Endothelial cell (in vitro differentiated cells): Measurements from ENCODE around the genes PRSS54, CNOT1 and GOT2.

DNA sequence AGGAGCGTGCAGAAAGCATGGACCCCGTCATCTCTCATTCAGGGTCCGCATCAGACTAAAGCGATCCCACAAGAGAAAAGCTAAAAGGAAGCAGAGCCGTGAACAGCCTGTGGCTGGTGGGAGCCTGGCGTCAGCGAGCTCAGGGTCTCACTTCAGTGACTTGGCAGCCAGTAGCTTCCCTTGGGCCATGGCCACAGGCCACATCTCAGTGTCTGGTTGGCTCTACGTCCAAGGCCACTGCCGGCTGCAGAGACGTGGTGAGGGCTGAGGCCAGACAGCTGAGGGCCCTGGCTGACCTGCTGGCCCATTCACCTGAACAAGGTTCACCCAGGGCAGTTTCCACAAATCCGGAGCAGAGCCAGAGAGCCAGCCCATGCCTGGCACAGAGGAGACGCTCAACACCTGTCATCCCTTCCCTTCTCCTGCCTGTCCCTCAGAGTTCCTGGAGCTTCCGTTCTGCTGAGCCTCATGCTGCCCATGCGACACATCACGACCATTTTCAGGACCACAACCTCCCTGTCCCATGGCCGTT lies 24.9 kb upstream of the KIFC3 start:
- PRO-cap = no peak

DNA sequence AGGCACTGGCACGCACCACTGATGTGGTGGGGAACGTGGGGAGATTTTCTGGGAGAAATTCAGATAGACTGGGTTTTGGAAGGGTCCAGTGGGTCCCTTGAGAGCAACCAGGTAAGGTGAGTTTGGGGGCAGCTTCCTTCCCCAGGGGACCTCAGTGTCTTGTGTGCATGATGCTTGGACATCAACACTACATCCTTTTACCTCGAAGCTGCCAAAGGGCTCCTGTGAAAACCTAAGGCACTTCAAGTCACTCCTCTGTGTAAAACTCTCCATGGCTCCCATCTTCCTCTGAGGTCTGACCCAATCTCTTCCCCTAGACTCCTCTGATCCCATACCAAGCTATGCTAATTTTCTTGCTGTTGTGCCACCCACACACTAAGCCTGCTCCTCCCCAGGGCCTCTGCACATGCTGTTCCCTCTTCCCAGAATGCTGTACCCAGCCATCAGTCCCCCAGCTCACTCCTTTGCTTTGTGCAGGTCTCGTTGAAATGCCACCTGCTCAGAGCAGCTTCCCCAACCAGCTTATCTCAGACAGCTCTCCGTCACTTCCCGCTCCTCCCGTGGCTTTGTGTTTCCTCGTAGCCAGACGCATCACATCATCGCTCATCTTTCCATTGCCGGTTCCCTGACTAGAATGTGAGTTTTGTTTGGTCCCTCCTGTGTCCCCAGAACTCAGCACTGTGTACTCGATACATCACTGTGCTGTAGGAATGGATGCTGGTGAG lies 78.4 kb downstream of the CNGB1 start:
- PRO-cap = no peak

GRCh38 chr16:57935908-57936269 lies 35.0 kb downstream of the CNGB1 start:
- PRO-cap = no peak

- PRO-cap = bidirectional peak, plus-strand start at chr16:58026912, minus-strand start at chr16:58026764
Measured at GRCh38 chr16:58026820-58027256, 1.3 kb downstream of the MMP15 start.

GRCh38 chr16:58047538-58048044 lies 22.0 kb downstream of the MMP15 start:
- PRO-cap = bidirectional peak, plus-strand start at chr16:58047807, minus-strand start at chr16:58047699

DNA sequence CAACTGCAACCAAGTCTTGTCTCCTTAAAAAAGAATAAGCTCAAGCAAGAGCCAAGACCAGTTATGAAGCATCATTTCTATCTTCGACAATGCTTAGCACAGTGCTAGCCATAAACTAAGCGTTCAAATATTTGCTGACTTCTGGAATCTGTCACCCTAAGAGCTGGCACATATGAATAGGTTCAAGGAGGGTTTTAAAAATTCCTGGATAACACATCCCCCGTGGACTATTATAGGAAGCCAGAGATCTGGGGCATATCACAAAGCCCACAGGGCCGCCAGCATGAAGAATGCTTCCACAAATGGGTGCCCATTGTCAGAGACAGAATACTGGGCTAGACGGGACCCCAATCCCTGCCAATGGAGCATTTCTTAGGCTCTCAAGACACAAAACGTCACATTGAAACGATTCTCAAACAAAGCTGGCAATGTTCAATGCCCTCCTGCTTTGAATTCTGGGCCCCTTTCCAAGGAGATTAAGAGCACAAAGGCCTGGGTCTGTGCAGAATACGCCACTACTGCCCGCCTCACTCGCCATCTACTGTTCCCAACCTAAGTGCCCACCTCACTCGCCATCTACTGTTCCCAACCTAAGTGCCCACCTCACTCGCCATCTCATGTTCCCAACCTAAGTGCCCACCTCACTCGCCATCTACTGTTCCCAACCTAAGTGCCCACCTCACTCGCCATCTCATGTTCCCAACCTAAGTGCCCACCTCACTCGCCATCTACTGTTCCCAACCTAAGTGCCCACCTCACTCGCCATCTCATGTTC lies 9.8 kb downstream of the CFAP20 start:
- PRO-cap = no peak

- PRO-cap = no peak
Measured at GRCh38 chr16:58160404-58161650, 31.6 kb upstream of the CFAP20 start.

GRCh38 chr16:58294924-58295630 lies at the start of gene PRSS54:
Gene PRSS54 (minus strand): TSS chr16:58295025.
- PRO-cap = no peak

DNA sequence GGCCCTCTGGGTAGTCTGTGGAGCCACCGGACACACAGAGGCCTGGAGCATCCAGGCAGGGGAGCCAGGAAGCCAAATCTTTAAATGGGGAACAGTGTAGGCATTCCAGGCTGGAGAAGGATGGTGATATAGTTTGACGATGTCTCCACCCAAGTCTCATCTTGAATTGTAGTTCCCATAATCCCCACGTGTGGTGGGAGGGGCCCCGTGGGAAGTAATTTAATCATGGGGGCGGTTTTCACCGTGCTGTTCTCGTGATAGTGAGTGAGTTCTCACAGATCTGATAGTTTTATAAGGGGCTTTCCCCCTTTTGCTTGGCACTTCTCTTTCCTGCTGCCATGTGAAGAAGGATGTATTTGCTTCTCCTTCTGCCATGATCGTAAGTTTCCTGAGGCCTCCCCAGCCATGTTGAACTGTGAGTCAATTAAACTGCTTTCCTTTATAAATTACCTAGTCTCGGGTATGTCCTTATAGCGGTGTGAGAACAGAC lies 28.8 kb downstream of the GINS3 start:
- PRO-cap = no peak

GRCh38 chr16:58465462-58465657 lies 34.6 kb upstream of the NDRG4 start:
- PRO-cap = no peak

GRCh38 chr16:58500324-58500940 lies 489 bp downstream of the NDRG4 start:
- PRO-cap = no peak

GRCh38 chr16:58551511-58551900 lies 36.2 kb downstream of the SETD6 start:
- PRO-cap = no peak

- PRO-cap = bidirectional peak, plus-strand start at chr16:58630168, minus-strand start at chr16:58629824; unidirectional peak, minus-strand start at chr16:58630415; unidirectional peak, minus-strand start at chr16:58630451; unidirectional peak, minus-strand start at chr16:58630455; unidirectional peak, minus-strand start at chr16:58630523
Measured at GRCh38 chr16:58629710-58630921, at the start of gene CNOT1. Gene CNOT1 (minus strand): TSS chr16:58629826.

- PRO-cap = unidirectional peak, plus-strand start at chr16:58733541; unidirectional peak, plus-strand start at chr16:58733686; bidirectional peak, plus-strand start at chr16:58733923, minus-strand start at chr16:58733815; bidirectional peak, plus-strand start at chr16:58734476, minus-strand start at chr16:58734316
Measured at GRCh38 chr16:58733496-58734564, at the start of gene GOT2. Gene GOT2 (minus strand): TSS chr16:58734316.

DNA sequence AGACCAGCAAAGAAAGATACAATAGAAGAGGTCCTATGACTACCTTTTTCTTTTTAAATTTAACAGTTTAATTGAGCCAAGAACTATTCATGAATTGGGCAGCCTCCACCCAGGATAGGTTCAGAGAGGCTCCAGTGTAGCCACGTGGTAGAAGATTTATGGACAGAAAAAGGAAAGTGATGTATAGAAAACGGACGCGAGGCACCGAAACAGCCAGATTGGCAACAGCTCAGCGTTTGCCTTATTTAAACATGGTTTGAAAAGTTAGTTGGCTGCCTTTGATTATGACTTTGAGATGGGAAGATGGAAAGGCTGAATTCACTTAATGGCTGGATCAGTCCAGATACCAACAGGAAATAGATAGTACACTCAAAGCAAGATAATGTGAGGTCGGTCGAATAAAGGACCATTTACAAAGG lies 147.6 kb upstream of the GOT2 start:
- PRO-cap = no peak

GRCh38 chr16:65004585-65005150 lies 117.2 kb downstream of the CDH11 start:
- PRO-cap = no peak

GRCh38 chr16:65123414-65123943 lies 1.6 kb upstream of the CDH11 start:
- PRO-cap = bidirectional peak, plus-strand start at chr16:65123480, minus-strand start at chr16:65123032; bidirectional peak, plus-strand start at chr16:65123705, minus-strand start at chr16:65123687; unidirectional peak, minus-strand start at chr16:65123751

GRCh38 chr16:65176507-65177188 lies 54.8 kb upstream of the CDH11 start:
- PRO-cap = no peak

DNA sequence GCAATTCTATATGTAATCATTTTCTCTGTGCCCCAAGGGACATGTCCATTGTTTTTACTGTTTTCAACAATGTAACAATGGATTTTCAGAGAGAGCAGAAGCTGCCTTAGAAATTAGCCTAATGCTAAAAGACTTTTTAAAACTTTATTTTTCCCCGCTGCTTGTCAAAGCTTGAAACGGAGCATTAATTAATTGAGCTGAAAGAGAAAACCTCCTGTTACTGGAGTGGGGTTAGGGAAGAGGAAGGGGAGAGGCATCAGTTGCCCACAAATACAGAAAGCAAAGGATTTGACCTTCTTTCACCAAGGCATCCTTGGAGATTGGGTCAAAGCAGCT lies 26.9 kb upstream of the BEAN1 start:
- PRO-cap = no peak

GRCh38 chr16:66509620-66510664 lies 40.0 kb downstream of the TK2 start:
- PRO-cap = no peak